LNCaP clone FGC (cell line): ENCODE measurements around the genes SIPA1L1 and DPF3.

DNA sequence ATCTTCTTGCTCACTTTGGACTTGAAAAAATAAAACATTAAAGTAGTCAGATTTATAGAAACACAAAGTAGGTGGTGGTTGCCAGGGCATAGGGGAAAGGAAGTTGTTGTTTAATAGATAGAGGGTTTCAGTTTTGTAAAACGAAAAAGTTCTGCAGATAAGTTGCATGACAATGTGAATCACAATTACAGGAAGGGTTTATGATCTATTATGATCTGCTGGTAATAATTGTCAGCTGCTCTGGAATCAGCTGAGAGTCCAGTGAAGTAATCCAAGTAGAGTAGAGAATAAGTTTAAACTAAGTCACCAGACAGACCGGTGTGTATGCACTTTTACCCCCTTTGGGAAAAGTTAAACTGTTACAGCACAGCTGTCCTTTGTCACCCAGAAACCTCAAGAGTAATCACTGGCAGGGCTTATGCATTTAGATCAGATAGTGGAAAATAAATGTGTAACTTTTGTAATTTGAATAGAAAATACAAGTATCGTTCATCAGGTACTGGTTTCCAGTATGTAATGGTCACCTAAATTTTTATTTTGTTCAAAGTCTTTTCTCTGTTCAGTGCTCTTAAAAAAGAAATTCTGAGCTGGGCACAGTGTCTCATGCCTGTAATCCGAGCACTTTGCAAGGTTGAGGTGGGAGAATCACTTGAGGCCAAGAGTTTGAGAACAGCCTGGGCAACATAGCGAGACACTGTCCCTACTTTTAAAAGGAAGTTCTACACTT lies 27.6 kb downstream of the PCNX1 start:
- RRBS, 2 experiments = no CpG with 5 or more reads among the region's 5 CpGs

GRCh38 chr14:70976745-70977327 lies 69.6 kb downstream of the PCNX1 start:
- RRBS, 2 experiments = no CpG with 5 or more reads among the region's 9 CpGs

GRCh38 chr14:71103340-71103631 lies 196.0 kb downstream of the PCNX1 start:
- RRBS, 2 experiments = no CpG with 5 or more reads among the region's 4 CpGs

DNA sequence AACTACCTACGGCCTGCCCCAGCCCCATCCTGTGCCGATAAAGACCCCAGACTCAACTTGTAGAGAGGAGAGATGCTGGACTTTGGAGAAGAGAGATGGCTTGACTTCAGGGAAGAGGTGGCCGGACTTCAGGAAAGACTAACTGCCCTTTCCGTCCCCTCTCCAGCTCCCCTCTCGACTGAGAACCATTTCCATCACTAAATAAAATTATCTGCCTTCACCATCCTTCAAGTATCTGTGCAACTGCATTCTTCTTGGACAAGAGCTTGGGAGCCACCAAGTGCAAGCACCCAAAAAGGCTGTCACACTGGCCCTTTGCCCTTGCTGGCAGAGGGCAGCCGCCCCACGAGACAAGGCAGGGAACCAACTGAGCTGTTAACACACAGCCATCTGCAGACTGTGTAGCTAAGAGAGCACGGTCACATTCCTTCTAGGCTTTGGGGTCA lies 198.8 kb upstream of the SIPA1L1 start:
- RRBS, 2 experiments = no CpG with 5 or more reads among the region's 8 CpGs

DNA sequence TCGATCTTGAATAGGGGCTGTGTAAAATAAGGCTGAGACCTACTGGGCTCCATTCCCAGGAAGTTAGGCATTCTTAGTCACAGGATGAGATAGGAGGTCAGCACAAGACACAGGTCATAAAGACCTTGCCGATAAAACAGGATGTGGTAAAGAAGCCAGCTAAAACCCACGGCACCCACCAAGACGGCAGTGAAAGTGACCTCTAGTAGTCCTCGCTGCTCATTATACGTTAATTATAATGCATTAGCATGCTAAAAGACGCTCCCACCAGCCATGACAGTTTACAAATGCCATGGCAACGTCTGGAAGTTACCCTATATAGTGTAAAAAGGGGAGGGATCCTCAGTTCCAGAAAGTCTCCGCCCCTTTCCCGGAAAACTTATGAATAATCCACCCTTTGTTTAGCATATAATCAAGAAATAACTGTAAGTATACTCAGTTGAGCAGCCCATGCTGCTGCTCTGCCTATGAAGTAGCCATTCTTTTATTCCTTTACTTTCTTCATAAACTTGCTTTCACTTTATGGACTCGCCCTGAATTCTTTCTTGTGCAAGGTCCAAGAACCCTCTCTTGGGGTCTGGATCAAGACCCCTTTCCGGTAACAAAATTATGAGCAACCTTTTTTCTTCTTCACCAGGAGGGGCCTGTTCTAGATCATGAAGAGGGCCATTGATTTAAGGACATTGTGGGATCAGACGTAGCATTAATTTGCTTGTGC lies 189.4 kb upstream of the SIPA1L1 start:
- RRBS, 2 experiments = no CpG with 5 or more reads among the region's 13 CpGs

DNA sequence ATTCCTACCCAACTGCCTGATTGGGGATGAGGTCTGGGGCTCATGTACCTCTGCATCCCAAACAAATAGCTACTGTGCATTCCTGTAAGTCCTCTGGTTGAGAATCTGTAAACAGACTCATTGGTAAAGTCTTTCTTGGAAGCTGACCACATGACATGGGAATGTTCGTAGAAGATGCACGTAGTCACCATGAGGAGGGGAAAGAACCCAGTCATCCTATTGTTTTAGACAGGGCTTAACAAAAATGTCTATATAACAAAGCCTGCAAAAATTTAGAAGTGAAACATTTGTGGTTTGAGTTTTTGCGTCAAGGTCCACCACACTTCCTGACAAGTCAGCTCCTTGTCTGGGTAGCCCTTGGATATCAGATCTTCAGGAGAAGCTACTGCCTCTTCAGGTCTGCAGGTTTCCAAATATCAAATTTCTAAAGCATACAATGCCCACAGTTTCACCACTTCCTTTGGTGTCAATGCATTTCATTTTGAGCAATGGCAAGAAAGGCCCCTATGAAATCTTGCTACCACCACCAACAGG lies 177.9 kb upstream of the SIPA1L1 start:
- RRBS, 2 experiments = no CpG with 5 or more reads among the region's 3 CpGs

DNA sequence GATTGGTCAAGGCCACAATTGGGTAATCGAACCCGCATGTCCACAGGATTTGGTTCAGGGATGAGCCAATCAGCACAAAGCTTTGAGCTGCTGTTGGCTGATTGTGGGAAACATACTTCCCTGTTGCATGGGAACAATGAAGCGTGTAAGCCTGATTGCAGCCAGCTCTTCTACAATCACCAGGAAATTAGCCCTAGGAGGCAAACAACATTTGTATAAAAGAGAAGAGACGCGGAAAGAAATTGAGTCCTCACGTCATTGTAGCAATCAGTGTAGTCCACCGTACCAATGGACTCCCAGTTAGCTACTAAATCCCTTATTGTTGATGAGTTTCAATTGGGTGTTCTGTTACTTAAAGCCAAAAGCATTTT lies 84.3 kb upstream of the SIPA1L1 start:
- RRBS, 2 experiments = no CpG with 5 or more reads among the region's 7 CpGs

DNA sequence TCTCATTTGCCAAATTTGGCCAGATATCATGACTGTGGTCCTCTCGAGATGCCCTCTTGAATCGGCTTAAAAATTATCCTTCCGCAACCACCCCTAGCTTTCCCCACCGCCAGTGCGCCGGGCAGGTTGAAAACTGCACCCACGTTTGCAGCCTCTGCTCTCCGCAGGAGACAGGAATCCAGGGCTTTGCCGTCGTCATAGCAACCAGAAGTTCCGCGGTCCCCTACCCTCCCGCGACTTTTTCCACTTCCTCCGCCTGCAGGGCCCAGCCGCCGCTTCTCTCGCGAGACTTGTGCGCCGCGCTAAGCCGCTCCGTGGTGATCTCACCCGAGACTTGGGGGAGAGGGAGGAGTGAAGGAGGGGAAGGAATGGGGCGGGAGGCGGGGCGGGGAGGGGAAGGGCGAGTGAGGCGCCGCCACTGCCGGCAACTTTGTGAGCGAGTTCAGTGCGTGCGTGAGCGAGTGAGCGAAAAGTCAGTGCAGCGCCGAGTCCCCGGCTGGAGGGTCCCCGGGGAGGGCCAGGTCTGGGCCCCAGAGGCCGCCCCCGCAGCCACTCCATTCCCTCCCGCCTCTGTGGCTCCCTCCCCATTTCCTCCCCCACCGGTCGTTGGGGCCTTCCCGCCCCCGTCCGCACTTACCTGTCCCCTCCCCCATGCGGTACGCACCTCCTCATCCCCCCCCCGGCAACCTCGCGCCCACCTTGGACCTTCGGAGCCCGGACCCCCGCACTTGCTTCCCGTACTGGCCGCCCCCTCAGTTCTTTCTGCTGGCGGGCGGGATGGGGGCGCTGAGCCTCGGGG lies at the start of gene SIPA1L1:
Gene SIPA1L1, plus strand, starts transcription at position 445 of the 799 bp plus-strand sequence.
- RRBS, 2 experiments = 1 to 2% methylated on average over 24 of the region's 63 CpGs

GRCh38 chr14:71321217-71321631 lies 948 bp downstream of the SIPA1L1 start:
- RRBS, 2 experiments = 1 to 2% methylated on average over 16 of the region's 34 CpGs

- RRBS, 2 experiments = no CpG with 5 or more reads among the region's 9 CpGs
Observed at GRCh38 chr14:71324442-71325446, 4.5 kb downstream of the SIPA1L1 start.

DNA sequence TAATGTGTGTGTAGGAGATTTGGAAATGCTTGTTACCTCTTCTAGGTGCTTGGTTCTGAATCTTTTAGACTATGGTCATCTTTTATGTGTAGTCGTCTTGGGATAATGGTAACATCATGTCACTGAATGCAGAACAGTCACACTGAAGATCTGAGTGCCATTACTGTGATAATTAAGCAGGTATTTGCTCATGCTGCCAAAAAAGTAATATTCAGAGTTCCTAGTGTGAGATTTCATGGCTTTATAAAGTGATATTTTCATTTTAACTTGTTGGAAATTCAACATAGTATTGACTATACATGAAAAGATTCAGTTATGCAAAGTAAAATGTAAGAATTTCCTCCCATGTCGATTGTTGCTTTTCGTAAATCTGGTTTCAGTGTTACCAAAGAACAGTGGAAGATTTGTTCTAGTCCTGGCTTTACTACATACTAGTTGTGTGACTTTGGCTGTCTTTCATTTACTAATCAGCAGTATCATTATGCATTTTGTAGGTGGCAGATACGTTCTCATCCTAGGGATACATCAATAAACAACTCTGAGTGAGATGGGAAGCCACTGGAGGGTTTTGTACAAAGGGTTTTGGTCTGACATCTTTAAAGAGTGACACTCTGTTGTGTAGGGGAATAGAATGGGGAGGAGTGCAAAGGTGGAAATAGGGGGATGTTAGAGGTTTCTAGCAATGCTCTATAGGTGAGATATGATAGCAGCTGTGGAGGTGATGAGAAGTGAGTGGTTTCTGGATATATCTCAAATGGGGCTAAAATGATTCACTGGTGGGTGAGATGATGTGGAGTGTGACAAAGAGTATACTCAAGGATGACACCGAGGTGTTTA lies 13.1 kb downstream of the SIPA1L1 start:
- RRBS, 2 experiments = no CpG with 5 or more reads among the region's 5 CpGs

GRCh38 chr14:71584165-71584918 lies 264.1 kb downstream of the SIPA1L1 start:
- RRBS, 2 experiments = no CpG with 5 or more reads among the region's 2 CpGs

GRCh38 chr14:71678670-71679342 lies 253.4 kb upstream of the RGS6 start:
- RRBS, 2 experiments = no CpG with 5 or more reads among the region's 6 CpGs

GRCh38 chr14:71985805-71986240 lies 53.6 kb downstream of the RGS6 start:
- RRBS, 2 experiments = no CpG with 5 or more reads among the region's 1 CpG

- RRBS, 2 experiments = no CpG with 5 or more reads among the region's 14 CpGs
Observed at GRCh38 chr14:72443829-72444536, 449.9 kb downstream of the DPF3 start.

DNA sequence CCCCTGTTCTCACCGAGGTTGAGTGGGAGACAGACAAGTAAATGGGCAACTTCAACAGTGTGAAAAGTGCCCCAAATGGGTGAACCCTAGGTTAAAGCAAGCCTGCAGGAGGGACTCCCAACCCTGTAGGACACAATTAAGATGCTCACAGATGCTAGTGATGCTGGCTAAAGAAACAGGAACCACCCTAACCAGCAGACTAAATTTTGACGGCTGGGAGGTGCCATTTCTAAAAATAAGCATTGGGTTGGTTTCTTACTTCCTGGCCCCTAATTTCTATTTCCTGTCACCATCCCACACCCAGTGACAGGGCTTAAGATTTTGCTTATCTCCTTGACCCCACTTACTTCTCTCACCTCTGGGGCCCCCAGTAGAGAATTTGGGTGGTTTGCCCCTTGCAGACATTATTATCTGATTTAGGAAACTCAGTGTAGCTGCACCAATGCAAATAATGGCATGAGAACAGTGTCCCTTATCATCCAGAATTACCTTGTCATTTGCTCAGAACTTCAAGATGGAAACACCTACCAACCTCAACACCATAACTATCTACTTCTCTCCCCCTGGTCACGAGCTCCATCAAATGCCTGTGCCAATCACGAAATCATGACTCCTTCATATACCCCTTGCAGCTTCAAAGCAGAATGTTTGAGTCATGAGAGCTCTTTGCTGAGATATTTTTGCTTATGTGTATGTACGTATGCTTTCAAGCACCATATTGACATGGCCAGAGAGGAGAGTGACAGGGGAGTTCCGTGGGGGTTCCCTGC lies 374.7 kb downstream of the DPF3 start:
- RRBS, 2 experiments = no CpG with 5 or more reads among the region's 6 CpGs

- RRBS, 2 experiments = no CpG with 5 or more reads among the region's 10 CpGs
Observed at GRCh38 chr14:72714700-72715141, 179.2 kb downstream of the DPF3 start.

DNA sequence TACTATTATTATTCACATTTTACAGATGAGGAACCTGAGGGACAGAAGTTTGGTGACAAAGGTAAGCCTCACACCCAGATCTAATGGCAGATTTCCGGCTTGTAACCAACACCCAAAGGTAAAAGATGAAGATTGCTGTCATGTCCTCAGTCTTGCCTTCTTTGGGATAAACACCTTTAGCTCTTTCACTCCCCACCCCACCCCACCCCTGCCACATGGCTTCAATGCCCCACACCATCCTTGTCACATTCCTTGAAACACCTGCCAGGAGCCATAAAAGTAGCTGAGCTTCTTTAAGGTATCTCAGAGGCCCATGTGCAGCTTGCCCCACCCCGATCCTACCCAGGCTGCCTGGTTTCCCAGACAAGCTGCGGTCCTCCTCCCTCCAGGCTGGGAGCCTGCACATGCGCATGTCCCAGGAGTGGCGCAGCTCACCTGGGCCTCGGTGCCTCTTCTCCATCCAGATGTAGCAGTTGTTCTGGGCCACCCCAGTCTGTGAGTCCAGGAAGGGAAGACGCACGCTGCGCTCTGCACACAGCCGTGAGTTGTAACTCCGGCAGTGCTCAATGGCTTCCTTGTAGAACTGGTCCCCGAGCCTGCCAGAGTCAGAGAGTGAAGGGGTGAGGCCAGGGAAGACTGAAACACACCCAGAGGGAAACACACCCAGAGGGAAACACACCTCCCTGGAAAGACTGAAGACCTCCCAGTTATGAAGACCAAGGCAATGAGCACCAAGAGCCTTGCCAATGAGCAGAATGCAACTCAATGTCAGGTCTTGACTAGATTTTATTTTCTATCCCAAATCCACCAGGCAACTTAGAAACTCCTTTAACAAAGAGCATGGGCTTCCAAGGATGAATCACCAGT lies 122.4 kb downstream of the DPF3 start:
- RRBS, 2 experiments = no CpG with 5 or more reads among the region's 12 CpGs

GRCh38 chr14:72893663-72894443 lies at the start of gene DPF3:
Gene DPF3, minus strand, starts transcription at chr14:72894101.
- RRBS, 2 experiments = 1 to 2% methylated on average over 11 of the region's 55 CpGs

DNA sequence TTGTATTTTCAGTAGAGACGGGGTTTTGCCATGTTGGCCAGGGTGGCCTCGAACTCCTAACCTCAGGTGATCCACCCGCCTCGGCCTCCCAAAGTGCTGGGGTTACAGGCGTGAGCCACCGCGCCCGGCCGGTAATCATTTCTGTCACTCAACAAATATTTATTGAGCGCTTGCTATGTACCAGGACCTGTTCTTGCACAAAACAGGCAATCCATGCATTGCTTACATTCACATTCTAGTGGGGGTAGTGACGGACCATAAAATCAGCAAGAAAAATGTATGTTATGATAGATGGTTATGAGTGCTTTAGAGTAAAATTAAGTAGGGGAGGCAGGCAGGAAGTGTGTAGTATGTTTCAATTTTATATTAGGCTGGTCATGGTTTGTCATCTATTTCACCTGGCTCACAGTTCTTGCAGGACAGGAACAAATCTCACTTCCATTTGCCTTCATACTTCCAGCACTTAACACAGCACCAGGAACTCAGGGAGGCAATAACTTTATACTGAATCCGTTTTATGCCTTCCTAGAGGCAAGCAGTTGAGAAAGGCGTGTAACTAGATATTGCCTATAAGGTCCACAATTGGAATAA lies 910 bp upstream of the RBM25 start:
- RRBS, 2 experiments = no CpG with 5 or more reads among the region's 13 CpGs